ENCODE data around the gene GSTM5.

DNA sequence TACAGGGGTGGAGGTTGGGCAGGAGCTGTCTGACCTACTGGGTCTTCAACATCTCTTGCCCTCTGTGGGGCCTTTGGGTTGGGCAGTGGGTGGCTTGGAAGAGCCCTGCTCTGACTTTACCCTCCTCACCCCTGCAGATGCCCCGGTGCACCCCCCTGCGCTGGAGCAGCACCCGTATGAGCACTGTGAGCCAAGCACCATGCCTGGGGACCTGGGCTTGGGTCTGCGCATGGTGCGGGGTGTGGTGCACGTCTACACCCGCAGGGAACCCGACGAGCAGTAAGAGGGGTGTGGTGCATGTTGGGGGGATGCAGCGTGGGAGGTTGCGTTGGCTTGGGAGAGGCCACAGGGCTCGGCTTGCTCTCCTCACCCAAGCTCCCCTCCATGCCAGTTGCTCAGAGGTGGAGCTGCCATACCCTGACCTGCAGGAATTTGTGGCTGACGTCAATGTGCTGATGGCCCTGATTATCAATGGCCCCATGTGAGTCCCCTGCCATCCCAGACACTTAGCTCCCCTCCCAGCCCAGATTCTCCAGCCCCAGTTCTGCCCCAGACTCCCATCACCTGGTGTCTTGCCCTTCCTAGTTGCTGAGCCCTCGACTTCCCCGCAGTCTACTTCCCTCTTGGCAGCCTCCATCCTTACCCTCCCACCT is 7.5 kb downstream of the AMPD2 start:
- RRBS, result no CpG with 5 or more reads among the region's 15 CpGs
CAGE:
- cytosol, long polyA plus RNA, result no peak
- long polyA plus RNA, result no peak
- nucleus, long polyA plus RNA, result no peak

DNA sequence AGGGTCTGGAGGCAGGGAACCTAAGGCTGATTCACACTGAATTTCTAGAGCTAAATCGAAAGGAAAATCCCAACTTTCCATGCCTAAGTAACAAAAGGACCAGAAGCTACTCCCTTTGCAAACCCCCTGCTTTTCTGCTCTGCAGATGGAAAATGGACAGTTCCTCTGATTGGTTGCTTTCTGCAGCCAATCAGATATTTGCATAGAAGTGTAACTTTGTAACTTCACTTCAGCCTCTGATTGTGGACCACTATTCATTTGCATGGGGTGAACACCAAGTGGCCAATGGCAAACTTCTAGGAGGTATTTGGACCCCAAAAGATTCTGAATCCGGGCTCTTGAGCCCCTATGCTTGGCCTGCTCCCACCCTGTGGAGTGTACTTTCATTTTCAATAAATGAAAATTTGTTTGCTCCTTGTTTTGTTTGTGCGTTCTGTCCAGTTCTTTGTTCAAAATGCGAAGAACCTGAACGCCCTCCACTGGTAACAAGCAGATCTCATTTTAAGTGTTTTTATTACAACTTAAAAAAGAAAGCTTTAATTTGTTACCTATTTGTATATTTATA is 6.5 kb upstream of the GSTM4 start:
- RRBS, result no CpG with 5 or more reads among the region's 5 CpGs
CAGE:
- cytosol, long polyA plus RNA, result no peak
- long polyA plus RNA, result no peak
- nucleus, long polyA plus RNA, result no peak

GRCh38 chr1:109711408-109711918 is 588 bp upstream of the GSTM5 start:
- RRBS, result no CpG with 5 or more reads among the region's 11 CpGs
CAGE:
- cytosol, long polyA plus RNA, result start-site peak on the plus strand at chr1:109711743-109711760, 105 reads
- long polyA plus RNA, result start-site peak on the plus strand at chr1:109711737-109711760, 97 and 74 reads in 2 replicates
- nucleus, long polyA plus RNA, result no peak

- RRBS, result 87% methylated on average over 3 of the region's 49 CpGs
CAGE:
- cytosol, long polyA plus RNA, result no peak
- long polyA plus RNA, result no peak
- nucleus, long polyA plus RNA, result no peak
These were observed at the start of gene GSTM5 for GRCh38 chr1:109711919-109712904. Gene GSTM5 (plus strand): TSS chr1:109712251.

GRCh38 chr1:109756387-109757019 is 7.2 kb downstream of the EPS8L3 start:
- RRBS, result no CpG with 5 or more reads among the region's 7 CpGs
CAGE:
- cytosol, long polyA plus RNA, result no peak
- long polyA plus RNA, result no peak
- nucleus, long polyA plus RNA, result no peak

DNA sequence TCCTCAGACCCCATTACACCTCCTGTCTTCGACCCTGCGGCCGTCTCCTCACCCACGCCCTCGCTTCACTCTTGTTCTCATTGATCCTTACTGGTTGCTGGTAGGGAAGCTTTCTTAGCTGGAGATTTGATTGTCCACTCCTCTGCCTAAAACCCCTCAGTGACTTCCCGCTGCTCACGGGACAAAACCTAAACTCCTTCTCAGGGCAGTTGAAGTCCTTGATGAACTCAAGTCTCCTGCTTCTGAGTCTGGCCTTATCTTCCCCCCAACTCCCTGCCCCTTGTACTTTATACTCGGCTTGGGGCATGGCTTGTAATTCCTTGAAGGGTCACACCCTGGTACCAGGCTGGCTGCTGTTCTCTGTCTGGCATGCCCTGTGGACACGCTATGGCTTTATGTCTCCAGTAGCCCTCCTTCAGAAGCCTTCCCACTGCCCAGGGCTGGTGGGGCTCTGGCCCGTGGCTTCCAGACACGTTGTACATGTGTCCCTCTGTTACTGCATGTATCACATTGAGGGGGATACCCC is 2.4 kb upstream of the EPS8L3 start:
- RRBS, result no CpG with 5 or more reads among the region's 11 CpGs
CAGE:
- cytosol, long polyA plus RNA, result no peak
- long polyA plus RNA, result no peak
- nucleus, long polyA plus RNA, result no peak

GRCh38 chr1:109793722-109794270 is 30.1 kb upstream of the EPS8L3 start:
- RRBS, result no CpG with 5 or more reads among the region's 5 CpGs
CAGE:
- cytosol, long polyA plus RNA, result no peak
- long polyA plus RNA, result no peak
- nucleus, long polyA plus RNA, result no peak

DNA sequence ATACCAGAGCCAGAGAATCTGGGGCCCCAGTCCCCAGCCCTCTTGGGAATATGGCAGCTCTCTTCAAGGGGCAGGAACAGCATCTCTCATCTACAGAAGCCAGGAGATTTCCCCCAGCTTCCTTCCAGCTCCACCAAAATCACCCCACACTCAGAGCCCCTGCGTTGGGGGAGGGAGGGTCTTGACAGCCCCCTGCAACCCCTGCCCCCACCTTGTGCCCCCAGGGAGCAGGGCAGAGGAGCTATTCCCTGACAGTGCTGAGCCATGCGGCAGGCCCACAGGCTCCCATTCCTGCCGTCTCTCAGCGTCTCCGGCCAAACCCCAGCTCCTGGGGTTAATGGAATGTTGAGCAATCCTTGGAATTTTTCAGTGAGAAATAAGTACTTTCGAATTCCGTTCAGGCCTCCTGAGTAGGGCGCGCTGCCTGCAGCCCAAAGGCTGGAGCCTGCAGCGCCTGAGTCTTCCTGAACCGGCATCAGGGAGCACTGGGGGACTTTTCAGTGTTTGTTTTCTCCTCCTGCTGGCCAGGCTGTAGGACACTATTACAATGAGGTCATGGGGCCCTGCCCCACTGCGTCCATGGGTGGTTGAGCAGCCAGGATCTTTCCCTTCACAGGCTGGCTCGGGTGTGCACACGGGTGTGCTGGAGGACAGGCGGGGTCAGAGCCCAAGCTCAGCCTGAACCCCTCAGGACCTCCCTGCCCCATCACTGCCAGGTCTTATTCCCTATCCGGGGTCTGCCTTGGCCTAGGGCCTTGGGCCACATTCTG is 33.3 kb upstream of the CSF1 start:
- RRBS, result no CpG with 5 or more reads among the region's 16 CpGs
CAGE:
- cytosol, long polyA plus RNA, result no peak
- long polyA plus RNA, result no peak
- nucleus, long polyA plus RNA, result no peak

DNA sequence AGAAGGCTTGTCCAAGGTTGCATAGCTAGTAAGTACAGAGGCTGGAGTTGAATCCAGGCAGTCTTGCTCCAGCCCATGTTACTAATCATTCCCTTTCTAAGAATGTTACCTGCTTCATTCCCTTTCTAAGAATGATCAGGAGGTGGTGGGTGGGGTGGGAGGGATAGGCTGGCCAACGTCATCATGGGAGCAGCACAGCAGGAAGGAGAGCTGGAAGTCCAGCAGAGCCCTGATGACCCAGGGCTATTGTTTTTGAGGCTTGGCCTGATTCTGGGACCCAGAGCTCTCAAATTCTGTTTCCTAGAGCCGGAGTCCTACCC is 11.8 kb upstream of the CSF1 start:
- RRBS, result no CpG with 5 or more reads among the region's 2 CpGs
CAGE:
- cytosol, long polyA plus RNA, result no peak
- long polyA plus RNA, result no peak
- nucleus, long polyA plus RNA, result no peak

DNA sequence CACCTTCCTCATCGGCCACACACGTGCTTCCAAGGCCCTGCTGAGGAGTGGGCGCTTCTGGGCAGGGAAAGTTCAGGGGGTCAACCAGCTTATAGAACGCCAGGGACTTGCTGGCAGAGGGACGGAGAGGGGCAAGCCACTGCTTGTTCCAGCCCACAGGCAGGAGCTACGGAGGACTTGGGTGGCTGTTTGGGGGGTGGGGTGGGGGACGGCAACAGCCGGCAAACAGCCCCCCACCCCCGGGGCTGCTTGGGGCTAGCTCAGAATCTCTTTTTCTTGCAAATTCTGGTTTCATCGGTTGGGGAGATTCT is 754 bp downstream of the CSF1 start:
- RRBS, result no CpG with 5 or more reads among the region's 10 CpGs
CAGE:
- cytosol, long polyA plus RNA, result no peak
- long polyA plus RNA, result no peak
- nucleus, long polyA plus RNA, result no peak

GRCh38 chr1:109977344-109977701 is 7.2 kb upstream of the AHCYL1 start:
- RRBS, result no CpG with 5 or more reads among the region's 7 CpGs
CAGE:
- cytosol, long polyA plus RNA, result no peak
- long polyA plus RNA, result no peak
- nucleus, long polyA plus RNA, result no peak

- RRBS, result no CpG with 5 or more reads among the region's 10 CpGs
CAGE:
- cytosol, long polyA plus RNA, result no peak
- long polyA plus RNA, result no peak
- nucleus, long polyA plus RNA, result no peak
These were observed 9.3 kb downstream of the STRIP1 start for GRCh38 chr1:110043565-110044207.

DNA sequence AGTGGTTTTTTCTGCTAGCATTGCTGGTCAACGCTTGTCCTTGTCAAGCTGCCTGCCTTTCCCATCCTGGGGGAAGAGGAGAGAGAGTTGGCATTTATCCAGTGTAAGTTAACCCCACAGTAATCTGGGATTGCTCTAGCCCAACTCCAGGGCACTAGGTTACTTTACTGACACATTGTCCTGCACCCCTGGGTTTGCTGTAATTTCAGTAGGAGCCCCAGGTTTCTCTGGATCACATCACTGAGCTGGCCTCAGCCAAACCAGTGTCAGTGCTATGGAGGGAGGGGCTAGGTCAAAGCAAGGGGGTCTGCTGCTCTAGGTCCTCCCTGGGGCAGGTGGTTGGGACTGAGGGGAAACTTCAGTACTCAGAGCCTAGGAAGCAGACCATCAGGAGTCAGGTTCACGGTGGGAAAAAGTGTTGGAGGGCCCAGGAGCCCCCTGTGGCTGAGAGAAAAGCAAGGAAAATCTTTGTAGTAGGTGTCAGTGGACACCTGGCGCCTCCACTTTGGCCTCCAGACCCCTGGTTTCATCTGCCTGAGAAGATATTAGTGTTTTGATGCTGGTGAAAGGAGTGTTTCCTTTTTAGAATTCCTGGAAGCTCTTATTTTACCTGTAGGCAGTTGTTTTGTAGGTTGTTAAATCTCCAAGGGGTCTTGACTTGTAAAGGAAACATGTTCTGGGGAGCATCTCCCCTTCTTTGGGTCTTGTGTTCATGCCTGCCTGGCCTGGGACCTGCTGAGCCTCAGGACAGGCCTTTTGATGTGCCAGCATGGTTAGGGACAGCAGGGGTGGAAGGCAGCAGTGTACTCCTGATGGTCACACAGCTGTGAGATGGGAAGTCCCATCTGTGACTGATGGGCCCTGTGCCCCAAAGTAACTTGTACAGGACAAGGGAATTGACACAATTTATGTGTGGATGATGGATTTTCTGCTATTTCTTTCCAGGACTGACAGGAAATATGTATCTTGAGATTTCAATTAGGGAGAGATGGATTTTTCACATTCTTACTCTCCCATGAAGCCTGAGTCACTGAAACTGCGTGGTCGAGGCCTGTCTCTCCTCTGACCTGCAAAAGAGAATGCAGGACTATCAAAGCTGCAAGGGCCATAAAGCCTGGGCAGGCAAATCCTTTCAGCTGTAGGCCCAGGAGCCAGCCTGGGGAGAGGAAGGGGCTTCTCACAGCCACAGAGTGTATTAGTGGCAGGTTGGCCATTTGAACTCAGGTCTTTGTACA is 15.4 kb downstream of the ALX3 start:
- RRBS, result no CpG with 5 or more reads among the region's 5 CpGs
CAGE:
- cytosol, long polyA plus RNA, result no peak
- long polyA plus RNA, result no peak
- nucleus, long polyA plus RNA, result no peak

DNA sequence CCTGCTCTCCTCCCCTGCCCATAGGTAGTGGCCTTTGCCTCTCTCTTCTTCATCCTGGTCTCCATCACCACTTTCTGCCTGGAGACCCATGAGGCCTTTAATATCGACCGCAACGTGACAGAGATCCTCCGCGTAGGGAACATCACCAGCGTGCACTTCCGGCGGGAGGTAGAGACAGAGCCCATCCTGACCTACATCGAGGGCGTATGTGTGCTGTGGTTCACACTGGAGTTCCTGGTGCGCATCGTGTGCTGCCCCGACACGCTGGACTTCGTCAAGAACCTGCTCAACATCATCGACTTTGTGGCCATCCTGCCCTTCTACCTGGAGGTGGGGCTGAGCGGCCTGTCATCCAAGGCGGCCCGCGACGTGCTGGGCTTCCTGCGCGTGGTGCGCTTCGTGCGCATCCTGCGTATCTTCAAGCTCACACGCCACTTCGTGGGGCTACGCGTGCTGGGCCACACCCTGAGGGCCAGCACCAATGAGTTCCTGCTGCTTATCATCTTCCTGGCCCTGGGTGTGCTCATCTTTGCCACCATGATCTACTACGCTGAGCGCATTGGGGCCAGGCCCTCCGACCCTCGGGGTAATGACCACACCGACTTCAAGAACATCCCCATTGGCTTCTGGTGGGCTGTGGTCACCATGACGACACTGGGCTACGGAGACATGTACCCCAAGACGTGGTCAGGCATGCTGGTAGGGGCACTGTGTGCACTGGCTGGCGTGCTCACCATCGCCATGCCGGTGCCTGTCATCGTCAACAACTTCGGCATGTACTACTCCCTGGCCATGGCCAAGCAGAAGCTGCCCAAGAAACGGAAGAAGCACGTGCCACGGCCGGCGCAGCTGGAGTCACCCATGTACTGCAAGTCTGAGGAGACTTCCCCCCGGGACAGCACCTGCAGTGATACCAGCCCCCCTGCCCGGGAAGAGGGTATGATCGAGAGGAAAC is 13.1 kb downstream of the KCNC4 start:
- RRBS, result 100% methylated on average over 7 of the region's 52 CpGs
CAGE:
- cytosol, long polyA plus RNA, result no peak
- long polyA plus RNA, result no peak
- nucleus, long polyA plus RNA, result no peak

- RRBS, result no CpG with 5 or more reads among the region's 16 CpGs
CAGE:
- cytosol, long polyA plus RNA, result no peak
- long polyA plus RNA, result no peak
- nucleus, long polyA plus RNA, result no peak
These were observed 25.1 kb downstream of the KCNC4 start for GRCh38 chr1:110235098-110235827.

DNA sequence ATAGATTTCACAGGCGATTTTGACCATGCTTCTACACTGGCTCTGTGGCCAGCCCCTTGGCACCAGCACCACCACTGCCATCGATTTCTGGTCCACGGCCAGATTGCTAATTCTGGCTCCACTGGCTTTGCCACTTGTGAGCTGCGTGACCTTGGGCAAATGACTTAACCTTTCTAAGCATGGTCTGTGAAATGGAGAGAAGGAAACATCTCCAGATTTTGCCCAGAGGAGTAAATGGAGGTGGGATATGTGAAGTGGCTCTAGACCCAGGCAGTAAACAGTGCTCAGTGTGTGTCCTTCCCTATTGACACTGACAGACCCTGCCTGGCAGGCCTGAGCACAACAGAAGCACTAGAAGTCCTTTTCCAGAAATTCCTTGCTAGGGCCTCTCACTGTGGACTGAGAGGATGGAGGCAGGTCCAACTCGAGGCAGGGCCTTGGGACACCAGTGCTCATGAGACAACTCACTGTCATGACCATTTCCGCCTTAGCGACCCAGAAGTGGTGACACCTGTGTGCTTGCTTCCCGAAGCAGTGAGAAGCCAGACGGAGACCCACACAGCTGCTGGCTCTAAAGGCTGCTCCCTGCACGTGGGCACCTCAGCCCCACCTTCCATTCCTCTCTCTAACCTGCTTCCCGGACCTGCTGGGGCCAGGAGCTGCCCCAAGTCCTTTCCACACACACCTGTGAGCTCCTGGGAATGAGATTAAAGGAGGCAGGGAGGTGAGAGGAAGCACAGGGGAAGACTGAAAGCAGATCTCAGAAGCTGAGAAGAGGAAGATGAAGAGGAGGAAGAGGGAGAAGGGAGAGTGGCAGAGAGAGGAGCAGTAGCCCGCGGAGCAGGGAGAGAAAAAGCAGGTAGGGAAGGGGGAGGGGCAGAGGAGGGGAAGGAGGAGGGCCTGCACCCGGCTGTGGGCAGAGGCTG is 33.0 kb downstream of the KCNC4 start:
- RRBS, result no CpG with 5 or more reads among the region's 14 CpGs
CAGE:
- cytosol, long polyA plus RNA, result no peak
- long polyA plus RNA, result no peak
- nucleus, long polyA plus RNA, result no peak

- RRBS, result no CpG with 5 or more reads among the region's 6 CpGs
CAGE:
- cytosol, long polyA plus RNA, result no peak
- long polyA plus RNA, result no peak
- nucleus, long polyA plus RNA, result no peak
These were observed 805 bp downstream of the SLC16A4 start for GRCh38 chr1:110389858-110390583.

DNA sequence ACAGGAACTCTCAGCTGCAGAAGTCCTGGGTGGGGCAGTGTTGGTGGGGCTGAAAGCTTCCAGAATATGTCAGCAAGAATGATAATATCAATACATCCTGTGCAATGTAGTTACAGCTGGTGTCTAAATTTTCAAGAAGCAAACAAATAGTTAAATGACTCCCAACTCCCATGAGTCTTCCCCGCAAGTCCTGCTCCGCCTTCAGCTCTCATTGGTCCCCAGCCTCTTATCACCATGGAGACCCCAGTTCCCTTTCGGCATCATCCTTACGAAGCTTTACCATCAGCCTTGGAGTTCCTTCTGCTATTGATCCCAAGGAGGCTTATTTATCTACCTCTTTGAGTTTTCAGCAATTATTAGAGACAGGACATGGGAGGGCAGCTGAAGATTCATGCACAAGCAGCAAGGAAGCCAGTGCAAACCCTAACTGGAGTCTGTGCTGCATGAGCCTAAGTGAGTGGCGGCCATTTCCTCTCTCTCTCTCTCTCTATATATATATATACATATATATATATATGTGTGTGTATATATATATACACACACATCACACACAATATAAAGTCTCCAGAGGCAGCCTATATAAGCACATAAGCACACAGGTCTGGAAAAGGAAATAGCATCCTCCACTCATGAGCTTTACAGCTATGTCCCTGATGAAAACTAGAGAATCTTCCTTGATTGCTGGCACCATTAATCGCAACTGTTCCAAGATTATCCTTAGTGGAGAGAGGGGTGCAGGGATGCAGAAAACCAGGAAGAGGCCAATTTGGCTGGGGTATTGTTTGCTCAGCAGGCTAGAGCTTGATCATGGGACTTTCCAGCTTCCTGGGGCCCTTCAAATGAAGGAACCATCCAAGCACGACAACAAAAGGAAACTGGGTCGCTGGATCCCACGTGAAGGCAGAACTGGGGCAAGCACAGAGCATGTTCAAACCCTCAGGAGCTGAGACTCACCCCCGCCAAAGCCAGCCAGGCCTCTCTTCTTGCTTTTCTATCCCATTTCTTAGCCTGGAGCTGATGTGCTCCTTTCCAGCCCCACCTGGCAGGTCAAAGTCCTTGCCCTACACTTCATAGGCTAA is 12.0 kb downstream of the KCNA2 start:
- RRBS, result no CpG with 5 or more reads among the region's 10 CpGs
CAGE:
- cytosol, long polyA plus RNA, result no peak
- long polyA plus RNA, result no peak
- nucleus, long polyA plus RNA, result no peak

GRCh38 chr1:110634246-110635399 is 28.5 kb upstream of the KCNA2 start:
- RRBS, result no CpG with 5 or more reads among the region's 8 CpGs
CAGE:
- cytosol, long polyA plus RNA, result no peak
- long polyA plus RNA, result no peak
- nucleus, long polyA plus RNA, result no peak

- RRBS, result no CpG with 5 or more reads among the region's 6 CpGs
CAGE:
- cytosol, long polyA plus RNA, result no peak
- long polyA plus RNA, result no peak
- nucleus, long polyA plus RNA, result no peak
These were observed 24.6 kb downstream of the CD53 start for GRCh38 chr1:110897383-110898085.